Ishikawa (cell line): ENCODE results near the genes CLGN, INPP4B and OTUD4.

- RRBS, result no CpG with 5 or more reads among the region's 8 CpGs
Measured at GRCh38 chr4:140124107-140124580, 29.8 kb downstream of the MAML3 start.

DNA sequence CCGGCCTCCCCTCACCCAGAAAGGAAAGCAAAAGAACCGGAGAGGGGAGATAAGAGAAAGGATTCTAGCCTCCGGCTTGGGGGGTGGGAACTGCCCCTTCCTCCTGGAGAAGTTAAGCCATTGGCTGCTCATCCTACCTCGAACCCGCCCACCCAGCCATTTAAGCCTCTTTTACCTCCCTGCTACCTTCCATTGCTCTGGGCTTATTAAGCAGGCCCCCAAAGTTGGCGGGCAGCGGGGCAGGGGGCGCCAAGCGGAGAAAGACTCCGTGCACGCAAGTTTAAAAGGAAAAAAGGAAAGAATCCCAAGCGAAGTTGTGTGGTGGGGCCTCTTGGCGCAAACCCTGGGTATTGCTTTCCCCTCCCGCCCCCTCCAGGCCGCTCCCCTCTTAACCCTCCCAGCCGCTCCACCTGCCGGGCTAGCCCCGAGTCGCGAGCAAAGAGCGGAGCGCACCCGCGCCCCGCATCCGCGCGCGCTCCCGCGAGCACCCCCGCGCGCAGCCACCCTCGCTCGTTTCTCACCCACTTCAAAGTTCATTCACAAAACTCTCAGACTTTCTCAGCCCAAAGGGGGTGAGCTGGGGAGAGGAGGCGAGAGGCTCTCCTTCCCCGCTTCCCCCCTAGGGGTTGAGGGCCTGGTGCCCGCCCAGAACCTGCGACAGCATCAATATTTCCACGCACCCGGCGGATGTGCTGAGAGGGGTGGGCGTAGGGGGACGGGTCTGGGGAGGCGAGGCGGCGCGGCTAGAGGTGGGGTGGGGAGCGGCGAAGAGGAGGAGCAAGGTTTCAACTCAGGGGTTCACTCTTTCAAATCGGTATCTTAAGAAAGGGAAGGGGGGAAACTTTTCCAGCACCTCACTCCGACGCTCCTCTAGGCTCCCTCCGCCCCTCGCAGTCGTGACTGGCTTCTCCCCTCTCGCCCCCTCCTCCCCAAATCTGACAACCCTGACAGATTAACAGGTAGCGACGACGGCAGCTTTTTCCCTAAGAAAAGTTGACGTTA, 2.0 kb downstream of the MAML3 start:
- RRBS, result 5% methylated on average over 1 of the region's 62 CpGs

- RRBS, result no CpG with 5 or more reads among the region's 40 CpGs
Measured at GRCh38 chr4:140427524-140428083, at the start of gene CLGN. TSS of gene CLGN (minus strand) at chr4:140427648.

DNA sequence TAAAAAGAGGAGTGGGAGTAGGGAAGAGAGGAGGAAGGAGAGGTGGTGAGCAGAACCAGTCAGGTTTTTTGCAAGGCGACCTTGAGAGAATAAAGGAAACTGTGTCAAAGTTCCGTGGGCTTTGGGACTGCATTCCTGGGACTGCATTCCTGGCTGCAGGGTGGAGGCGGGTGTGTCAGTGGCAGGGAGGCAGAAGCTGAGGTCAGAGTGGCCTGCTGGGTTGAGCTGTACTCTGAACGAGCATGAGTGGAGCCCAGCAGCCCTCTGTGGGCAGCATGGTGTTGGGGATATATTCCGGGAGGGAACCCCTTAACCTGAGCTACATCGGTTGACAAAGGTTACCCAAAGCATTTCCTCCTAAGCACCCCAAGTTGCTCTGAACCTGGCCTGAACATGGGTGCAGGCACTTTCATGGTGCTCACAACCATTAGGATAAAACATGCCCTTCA, 66.9 kb upstream of the UCP1 start:
- RRBS, result no CpG with 5 or more reads among the region's 6 CpGs

DNA sequence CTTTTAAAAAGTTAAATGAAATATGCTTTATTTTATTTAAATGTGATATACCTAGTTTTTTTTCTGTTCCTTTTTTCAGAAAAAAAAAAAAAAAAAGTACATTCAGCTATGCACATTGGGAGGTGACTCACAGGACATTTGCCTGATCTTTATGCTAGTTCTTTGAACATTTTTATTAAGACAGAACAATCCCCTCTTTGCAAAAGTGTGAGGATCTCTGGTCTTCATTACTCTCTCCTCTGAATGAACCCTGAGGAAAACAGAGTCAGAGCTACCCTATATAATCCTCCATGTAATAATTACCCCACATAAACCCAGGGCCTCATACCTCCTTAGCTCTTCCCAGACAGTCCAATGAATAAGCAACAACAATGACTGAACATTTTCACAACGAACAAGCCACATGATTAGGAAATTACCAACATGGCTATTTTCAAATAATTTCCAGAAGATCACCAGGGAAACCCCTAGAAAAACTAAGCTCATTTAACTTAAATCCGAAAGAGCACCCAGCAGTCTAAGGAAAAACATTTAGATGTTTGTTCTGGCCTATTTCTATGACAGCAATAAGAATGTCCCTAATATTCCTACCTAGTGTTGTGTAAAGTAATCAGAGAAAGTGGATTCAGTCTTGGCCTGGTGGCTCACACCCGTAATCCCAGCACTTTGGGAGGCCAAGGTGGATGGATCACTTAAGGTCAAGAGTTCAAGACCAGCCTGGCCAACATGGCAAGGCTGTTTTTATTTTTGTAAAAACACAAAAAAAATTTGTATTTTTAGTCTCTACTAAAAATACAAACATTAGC, 37.8 kb downstream of the TBC1D9 start:
- RRBS, result no CpG with 5 or more reads among the region's 3 CpGs

DNA sequence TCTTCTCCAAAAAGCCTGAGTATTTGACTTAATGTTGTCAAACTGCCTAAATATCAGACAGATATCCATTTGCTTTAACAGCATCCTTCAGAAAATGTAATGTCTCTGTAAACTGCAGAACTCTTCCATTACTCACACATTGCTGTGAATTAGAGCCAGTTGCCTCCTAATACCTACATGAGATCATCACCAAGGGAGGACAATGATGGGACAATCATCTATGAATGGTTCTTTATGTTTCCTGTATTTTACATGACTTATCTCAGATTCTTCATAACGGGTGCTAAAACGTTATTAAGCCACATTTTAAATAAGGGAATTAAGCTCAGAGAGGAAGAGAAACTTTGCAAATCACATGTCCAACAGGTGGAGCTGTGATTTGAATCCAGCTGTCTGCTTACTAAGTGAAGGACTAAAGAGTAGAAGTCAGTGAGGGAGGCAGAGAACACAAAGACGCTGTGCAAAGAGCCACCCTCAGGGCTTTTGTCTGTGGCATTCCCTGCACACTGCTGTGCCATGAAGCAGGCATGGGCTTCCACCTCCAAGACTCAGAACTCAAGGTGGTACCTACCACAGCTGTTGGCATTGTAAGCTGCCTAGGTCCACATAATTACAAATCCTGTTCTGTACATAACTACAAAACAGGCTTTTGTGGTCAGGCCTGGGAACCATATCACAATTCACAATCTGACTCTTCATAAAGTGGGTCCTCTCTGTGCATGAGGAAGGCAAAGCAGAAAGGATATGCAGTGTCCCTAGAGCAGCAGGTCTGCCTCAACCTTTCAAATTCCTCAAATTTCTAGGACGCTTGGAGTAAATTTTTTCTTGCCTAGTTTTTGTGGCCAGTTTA, 12.9 kb downstream of the TBC1D9 start:
- RRBS, result no CpG with 5 or more reads among the region's 4 CpGs

DNA sequence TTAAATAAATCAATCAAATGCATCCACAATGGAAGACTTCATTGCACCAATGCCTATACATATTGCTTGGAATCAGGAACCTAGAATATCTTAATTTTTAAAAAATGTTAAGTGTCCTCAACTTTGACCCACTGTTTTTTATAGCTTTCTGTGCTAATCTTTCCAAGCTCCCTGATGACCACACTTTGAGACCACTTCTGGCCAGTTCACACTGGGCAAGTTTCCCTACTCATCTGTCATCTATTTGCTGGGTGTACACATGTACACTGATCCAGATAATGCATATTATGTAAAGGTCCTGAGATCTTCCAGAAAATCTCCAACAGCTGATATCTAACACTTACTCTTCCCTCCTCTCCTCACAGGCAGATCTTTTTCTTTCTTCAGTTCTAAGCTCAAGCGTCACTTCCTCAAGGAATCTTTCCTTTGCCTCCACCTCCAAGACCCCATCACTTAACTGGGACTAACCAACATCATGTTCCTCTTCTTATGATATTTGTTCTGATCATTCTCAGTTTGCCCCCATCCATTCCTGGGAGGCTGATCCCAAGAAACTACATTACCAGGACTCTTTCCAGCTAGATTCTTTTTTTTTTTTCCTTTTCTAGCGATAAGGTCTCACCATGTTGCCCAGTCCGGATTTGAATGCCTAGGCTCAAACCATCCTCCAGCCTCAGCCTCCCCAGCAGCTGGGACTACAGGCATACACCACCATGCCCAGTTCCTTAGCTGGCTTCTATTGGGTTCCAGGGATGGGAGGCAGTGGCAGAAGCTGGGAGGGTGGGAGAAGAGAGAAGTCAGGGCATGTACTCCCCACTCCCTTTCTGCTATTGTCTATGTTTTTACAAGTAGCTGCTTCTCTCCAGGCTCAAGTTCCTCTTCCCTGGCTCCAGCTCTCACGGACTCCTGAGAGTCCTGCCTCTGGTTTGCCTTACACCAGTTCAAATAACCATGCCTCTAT, 3.2 kb downstream of the TBC1D9 start:
- RRBS, result no CpG with 5 or more reads among the region's 4 CpGs

DNA sequence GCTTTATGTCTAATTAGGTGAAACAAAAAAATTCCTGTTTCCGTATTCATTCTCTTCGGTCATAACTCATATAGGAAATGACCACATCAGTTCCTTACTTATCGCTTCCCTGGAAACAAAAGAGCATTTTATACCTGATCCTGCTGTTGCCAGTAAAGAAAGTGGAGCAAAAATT, 930 bp downstream of the TBC1D9 start:
- RRBS, result no CpG with 5 or more reads among the region's 3 CpGs

DNA sequence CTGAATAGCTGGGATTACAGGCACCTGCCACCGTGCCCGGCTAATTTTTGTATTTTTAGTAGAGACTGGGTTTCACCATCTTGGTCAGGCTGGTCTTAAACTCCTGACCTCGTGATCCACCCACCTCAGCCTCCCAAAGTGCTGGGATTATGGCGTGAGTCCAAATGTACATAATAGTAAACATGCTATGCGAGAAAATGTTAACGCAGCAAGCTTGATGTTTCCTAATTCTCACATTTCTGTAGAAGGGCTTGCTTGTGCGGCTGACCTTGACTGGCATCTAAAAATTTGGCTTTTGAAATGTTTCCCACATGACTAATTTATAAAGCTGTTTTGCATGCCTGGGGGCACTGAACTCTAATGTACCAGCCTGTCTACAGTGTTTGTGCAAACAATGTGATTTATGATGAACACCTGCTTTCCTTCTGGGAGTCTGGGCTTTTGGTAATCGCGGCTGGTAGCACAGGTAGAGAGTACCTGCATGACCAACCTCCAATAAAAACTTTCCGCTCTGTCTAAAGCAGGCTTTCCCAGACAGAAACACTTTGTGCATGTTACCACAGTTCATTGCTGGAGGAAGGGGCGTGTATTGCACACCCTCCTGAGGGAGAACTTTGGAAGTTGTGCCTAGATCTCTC, 216.9 kb downstream of the IL15 start:
- RRBS, result no CpG with 5 or more reads among the region's 11 CpGs

DNA sequence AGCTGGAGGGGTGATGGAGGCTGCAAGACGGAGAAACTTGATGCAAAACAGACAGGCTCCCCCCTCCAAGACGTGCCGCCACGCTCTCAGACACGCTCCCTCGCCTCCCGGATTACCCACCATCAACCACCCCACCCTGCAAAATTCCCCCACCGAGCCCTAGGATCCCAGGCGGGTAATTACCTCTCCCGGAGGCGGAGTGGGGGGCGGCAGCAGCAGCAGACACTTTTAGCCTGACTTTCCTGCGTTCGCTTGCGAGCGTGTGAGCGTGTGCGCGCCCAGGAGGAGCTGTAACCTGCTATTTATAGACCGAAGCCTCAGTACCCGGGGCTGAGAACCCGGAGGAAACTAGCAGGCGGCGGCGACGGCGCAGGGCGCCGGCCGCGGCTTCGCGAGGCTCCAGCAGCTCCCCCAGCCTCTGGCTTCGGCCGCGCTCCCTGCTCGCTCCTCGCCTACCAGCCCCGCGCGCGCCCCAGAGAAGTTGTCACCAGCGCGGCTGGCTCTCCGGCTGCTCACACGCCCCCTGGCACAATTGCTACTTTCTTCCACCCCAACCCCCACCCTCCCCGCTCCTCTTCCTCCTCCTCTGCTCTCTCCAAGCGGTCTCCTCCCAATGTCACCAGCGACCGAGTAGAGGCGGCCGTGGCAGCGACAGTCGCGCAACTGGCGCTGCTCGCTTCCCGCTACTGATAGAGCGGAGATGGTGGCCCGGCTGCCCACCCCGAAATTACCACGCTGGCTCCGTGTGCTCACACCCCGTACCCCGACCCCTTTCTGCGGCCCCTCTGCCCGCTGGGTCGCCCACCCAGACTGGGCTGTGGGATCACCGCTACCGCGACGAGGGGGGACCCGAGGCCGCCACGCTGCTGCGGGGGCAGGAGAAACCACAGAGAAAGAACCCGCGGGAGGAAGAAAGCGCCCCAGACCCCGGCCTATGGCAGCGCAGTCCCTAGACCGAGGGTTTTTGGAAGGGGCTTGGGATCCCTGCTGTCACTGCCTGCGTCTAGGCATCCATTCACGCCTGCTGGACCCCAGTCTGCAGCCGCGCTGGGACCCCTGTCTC, at the start of gene INPP4B:
INPP4B (minus strand) TSS at position 276 of the 1,063 bp plus-strand sequence.
- RRBS, result 2% methylated on average over 22 of the region's 86 CpGs

GRCh38 chr4:143186162-143186674, 1.5 kb downstream of the USP38 start:
- RRBS, result no CpG with 5 or more reads among the region's 6 CpGs

- RRBS, result no CpG with 5 or more reads among the region's 3 CpGs
Measured at GRCh38 chr4:143390583-143391218, 54.0 kb downstream of the GAB1 start.

- RRBS, result no CpG with 5 or more reads among the region's 5 CpGs
Measured at GRCh38 chr4:143404353-143405187, 67.9 kb downstream of the GAB1 start.

DNA sequence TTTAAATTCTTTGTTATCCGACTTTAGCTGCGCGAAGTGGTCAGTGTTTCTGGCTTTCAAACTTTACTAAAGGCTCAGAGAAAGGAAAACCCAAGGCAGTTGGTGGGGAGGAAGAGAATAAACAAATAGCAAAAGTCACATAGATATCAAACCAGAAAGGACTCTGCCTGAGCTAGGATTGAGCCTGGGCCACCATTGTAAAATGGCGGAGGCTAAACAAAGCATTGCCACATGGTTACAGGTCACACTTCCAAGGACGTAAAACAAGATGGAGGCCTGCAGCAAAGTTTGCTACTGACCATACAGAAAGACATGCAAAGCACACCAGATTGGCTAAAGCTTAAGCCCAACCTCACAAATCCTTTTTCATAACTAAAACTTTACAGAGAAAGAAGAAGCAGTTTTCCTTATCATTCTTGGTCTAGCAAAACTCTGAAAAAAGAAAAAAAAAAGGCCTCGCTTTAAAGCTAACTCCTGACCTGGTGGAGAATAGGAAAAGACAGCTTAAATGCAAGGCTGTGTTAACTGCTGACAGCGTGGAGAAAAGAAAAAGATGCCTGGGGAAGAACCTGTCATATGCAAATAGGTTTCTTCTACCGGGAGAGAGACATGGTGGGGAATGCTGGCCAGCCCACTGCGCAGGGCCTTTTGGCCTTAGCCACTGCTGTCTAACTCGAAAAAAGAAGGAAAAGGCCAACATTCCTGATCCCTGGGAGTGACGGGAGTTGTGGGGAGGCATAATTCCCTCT, 81.8 kb upstream of the SMARCA5 start:
- RRBS, result no CpG with 5 or more reads among the region's 11 CpGs

GRCh38 chr4:145177442-145177790, 3.0 kb downstream of the OTUD4 start:
- RRBS, result no CpG with 5 or more reads among the region's 5 CpGs

DNA sequence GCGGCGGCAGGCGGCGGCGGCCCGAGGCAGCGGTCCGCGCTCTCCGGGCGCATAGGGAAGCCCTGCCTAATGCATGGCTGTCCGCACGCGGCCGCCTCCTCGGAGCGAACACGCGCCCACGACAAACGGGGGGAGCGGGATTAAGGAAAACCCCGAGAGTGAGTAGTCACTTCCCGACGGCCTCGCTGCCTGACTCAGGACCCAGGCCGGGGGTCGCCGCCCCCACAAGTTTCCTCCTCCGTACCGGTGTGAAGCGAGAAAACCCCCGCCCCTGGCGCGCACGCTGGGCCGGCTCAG, 346 bp downstream of the OTUD4 start:
- RRBS, result 1% methylated on average over 5 of the region's 37 CpGs

GRCh38 chr4:145180392-145181351, at the start of gene OTUD4:
TSS of gene OTUD4 (minus strand) at chr4:145180589.
- RRBS, result 2% methylated on average over 63 of the region's 90 CpGs

DNA sequence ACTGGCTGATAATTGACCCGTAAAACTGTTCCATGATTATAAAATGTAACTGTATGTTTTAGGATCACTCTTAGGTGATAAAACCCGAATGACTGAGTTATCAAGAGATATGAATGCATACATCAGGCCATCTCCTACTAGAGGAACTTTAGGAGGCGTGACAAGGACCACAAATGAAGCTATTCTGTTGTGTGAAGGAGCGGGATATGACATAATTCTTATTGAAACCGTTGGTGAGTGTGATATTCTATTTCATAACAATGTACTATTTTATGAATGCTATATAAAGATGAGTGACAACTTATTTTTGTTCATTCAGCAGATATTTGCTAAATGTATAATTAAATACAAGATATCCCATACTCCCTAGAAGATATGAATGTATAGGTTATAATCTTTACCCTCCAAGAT, 26.7 kb downstream of the MMAA start:
- RRBS, result no CpG with 5 or more reads among the region's 5 CpGs

GRCh38 chr4:145732451-145732749, 52.5 kb downstream of the C4orf51 start:
- RRBS, result no CpG with 5 or more reads among the region's 9 CpGs